Mucosa of descending colon (tissue), 1 donor: ENCODE data around the gene HELZ.

GRCh38 chr17:65903234-65903506 lies 288.8 kb downstream of the CEP112 start:
- PRO-cap = no peak

GRCh38 chr17:66021044-66021488 lies 170.9 kb downstream of the CEP112 start:
- PRO-cap = no peak

DNA sequence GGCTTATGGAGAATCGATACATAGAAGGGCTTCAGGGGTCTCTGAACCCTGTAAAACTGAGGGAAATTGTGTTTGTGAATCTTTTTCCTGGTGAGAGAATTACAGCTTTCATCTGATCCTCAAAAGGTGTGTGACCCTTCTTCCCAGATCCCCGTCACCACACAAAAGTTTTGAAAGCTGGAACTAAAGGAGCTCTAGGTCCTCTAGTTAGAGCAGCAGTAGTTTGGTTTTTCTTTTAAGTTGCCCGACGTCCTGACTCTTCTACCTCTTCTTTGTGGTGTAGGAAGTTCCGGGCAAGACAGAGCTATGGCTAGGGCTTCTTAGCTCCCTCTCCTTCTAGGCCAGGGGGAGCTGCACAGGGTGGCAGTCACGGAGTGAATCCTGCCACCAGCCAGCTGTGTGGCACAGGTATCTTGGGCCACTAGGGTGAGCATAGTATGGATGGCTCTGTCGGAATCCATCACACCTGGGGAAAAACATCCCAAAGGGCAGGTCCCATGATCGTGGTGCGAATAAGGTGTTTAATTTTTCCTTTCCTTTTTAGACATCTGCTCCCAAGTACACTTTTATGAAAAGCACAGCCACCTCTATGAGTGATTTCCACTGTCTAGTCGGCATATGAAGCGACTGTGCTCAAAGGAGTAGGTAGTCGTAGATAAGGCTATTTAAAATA lies 1.9 kb downstream of the PRKCA start:
- PRO-cap = bidirectional peak, plus-strand start at position 366 of the sequence, minus-strand start at position 335 of the sequence; bidirectional peak, plus-strand start at position 407 of the sequence, minus-strand start at position 383 of the sequence

DNA sequence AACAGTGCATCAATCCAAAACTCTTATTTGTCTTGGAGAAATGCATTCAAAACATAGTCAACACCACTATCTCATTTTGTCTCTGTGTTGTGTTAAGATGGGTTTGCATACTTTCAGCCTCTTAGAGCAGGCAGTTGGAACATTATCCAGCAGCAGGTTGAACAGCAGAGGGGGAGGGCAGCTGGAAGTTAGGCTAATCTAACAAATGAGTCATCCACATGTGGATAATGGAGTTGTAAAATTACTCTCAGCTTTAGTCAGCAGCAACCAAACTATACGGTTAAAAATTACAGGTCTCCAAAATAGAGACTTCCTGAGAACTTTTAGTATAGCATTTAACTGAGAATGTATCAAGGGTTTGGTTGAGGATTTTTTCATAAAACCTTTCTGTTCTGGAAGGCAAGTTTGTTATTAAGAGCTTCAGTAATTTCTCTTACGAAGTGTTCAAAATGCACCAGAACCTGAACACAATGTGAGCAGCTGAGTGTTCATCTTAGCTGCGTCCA lies 46.2 kb downstream of the PRKCA start:
- PRO-cap = no peak

DNA sequence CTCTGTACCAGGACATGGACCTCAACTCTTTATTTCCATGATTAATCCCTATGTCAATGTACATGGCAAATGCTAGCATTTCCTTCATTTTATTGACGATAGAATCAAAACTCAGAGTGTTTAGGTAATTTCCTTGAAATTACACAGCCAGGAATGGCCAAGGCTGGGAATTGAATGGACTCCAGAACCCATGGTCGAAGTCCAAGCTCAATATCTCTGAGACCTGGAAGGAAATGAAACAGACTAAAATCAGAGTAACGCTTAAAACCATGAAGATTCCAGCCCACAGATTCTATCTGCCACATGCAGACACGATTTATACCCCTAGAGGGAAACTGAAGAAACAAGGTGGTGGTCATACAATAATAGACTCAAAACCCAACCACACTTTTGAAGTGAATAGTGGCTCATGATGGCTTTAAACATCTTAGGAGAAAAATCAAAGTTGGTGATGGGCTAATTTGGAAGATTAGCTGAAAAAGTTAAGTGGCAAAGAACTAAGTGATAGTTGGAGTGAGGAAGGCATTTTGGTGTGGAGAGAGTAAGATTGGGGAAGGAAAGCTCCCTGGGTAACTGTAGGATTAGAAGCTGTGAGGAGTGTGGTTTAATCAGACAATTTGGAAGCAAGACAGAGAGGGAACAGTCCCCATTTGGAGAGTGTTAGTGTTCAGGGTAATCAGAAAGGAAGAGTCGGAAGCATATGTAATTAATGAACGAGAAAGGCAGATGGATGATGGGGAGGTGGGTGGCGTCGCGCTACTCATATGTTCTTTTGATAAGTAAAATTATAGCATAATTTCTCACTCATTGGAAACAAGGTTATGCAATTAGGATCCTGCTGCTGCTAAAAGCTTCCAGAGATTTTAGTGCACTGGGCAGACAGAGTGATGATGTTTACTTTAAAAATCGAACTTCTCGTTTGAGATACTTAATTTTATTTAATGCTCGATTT lies 95.9 kb downstream of the PRKCA start:
- PRO-cap = no peak

DNA sequence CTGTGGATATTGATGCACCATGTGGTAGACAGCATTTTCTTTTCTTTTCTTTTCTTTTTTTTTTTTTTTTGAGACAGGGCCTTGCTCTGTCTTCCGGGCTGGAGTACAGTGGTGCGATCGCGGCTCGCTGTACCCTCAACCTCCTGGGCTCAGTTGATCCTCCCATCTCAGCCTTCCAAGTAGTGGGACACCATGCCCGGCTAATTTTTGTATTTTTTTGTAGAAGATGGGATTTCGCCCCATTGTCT lies 96.6 kb downstream of the PRKCA start:
- PRO-cap = no peak

DNA sequence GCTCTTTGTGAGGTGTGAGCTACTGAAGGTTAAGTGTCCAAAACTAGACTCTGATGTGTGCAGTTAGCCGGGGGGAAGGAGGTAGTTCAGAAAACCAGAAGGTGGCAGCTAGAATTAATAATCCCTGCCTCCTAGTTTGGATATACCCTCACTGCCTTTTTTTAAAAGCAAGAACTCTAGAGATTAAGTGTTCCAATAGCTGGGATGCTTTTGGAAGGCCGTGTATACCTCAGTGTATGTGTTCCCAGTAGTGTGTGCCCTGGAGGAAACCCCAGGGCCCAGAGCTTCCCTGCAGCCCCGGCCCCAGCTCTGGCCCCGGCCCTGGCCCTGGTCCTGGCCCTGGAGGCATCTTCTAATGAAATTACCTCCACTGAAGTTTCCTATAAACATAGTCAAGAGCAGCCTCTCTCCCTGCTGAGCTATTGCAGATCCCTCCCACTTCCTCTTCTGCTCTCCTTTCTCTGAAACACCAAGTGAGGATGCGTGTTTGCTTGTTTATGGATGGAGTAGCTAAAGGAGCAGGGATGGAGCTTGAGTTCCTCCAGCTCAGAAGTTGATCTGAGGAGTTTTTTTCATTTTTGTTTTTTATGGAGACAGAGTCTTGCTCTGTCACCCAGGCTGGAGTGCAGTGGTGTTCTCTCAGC lies 130.7 kb downstream of the PRKCA start:
- PRO-cap = no peak

DNA sequence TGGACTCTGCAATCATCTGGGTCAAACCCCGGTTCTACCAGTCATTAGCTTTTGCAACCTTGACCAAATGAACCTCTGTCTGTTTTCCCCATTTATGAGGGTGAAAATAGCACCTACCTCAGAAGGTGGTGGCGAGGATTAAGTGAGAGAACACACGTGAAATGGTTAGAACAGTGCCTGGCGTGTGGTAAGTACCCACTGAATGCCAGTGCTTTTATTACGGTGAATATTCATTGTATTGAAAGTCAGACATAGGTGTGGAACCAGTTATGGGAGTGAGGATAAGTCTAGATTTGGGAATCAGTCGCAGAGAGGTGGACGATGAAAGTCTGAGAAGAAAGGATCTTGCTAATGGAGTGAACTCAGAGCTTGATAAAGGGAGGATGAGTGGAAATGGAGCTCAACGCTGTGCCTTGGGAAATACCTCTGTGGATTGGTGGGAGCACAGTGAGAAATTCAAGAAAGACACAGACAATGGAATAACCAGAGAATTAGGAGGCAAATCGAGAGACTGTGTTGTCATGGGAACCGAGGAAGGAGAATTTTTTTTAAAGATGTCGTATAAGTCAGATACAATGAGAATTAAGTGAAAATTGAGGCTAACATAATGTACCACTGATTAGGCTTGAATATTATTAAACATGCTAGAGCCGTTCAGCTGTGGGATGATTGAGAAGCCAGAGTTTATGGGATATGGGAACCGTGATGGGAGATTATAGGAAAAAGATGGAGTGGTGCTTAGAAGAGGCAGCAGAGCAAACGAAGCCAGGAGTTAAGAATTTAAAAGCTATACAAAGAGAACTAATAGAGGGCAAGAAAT lies 134.1 kb downstream of the PRKCA start:
- PRO-cap = no peak

- PRO-cap = no peak
These were observed 196.2 kb downstream of the PRKCA start for GRCh38 chr17:66498429-66499203.

- PRO-cap = unidirectional peak, plus-strand start at chr17:66509362
These were observed 206.7 kb downstream of the PRKCA start for GRCh38 chr17:66509156-66509468.

- PRO-cap = no peak
These were observed 256.1 kb upstream of the CACNG5 start for GRCh38 chr17:66578806-66579326.

DNA sequence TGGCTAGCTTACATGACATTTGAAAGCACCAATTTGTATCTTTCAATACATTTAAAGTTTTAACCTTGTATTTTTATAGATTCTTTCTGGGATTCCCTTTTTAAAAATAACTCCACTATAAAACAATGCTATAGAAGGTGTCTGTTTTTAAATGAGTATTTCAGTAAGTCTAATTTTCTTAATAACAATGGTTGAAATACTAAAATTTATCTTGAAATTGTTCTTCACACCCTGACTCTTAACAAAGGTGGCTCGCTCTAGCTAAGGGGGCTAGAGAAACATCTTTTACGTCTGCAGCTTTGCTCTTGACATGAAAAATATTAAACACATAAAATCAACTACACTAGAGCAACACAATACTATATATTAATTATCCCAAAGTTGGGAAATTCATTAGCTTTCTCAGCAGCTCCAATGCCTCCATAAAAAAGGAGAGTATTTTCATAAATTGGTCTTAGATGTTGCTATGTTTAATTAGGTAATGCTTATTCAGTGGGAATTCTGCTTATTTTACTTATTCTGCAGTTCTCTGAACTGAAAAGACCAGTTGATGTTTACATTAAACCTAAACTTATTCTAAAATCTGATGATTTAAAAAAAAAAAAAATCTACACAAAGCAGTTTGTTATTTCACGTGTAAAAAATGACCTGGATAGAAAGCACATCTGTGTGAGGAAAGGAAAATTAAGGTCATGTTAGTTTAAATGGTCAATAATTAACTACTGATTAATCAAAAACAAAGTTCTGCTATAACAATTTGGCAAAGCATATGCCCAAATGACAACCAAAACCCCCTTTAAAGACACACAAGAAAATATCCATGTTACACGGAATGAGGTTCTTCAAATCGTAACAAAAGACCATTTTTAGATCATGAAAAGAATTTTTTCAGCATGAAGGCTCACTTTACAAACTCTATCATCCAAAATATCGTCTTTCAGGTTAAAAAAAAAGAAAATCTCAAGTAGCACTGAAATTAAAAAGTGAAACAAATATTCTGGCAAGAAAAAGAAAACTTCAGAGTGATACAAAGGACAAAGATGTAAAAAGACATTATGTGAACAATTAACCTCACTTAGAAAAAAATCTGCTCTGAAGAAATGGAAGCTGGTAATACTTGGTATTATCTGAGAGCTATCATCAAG lies 30.3 kb downstream of the CACNG1 start:
- PRO-cap = no peak

GRCh38 chr17:67075913-67076988 lies 31.9 kb downstream of the CACNG1 start:
- PRO-cap = no peak

DNA sequence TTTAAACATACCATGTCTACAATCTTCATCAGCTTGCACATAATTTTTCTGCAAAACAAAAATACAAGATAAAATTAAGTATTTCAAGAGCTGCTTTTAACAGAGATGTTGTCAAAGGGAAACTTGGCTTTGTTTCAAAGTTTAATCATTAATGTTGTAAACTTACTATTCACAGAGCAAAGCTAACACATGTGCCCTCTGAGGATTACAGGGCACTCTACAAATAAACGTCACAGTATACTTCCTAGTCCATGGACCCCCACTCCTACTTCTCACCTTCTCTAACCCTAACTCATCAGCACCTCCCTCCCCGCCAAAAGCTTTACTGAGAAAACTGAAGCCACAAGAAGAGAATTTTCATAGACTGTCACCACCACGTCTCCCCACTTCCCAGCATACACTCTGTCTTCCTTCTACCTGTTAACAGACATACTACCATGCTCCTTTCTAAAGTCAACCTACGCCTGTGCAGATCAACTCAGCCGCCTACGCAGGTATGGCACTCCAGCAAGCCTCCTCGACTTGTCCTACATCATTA lies 29.0 kb downstream of the HELZ start:
- PRO-cap = no peak

DNA sequence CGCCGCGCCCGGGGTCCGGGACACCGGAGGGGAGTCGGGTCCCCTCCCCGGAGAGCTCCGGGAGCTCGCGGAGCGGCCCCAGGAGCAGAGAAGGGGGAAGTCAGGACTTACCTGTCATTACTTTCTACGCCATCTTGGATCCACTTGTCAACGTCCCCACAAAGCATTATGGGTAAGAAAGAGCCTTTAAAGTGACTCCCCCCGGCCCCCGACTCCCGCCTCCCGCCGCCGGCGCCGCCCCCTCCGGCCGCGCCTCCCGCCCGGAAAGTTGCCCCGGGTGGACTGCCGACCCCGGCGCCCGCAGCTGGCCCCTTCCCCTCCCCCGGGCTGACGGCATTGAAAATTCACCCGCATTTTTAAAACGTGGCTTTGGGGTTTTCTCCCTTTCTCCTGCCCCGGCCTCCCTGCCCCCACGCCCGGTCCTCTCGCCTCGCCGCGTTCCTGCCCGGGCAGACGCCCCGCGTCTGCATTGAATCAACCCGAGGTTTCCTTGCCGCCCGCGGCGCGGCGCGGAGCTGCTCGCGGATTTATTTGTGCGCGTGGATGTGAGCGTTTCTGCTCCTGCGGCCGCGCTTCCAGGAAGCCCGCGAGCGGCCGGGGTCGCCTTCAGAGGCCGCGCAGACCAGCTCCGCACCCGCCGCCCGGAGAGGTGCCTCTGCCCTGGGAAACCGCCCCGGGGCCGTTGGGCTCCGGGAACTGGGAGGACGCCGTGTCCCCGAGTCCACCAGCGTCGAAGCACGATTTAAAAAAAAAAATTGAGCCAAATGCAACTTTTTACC lies at the start of gene HELZ:
Gene HELZ (minus strand): TSS at position 160 of the 779 bp plus-strand sequence.
- PRO-cap = bidirectional peak, plus-strand start at position 265 of the sequence, minus-strand start at position 149 of the sequence

DNA sequence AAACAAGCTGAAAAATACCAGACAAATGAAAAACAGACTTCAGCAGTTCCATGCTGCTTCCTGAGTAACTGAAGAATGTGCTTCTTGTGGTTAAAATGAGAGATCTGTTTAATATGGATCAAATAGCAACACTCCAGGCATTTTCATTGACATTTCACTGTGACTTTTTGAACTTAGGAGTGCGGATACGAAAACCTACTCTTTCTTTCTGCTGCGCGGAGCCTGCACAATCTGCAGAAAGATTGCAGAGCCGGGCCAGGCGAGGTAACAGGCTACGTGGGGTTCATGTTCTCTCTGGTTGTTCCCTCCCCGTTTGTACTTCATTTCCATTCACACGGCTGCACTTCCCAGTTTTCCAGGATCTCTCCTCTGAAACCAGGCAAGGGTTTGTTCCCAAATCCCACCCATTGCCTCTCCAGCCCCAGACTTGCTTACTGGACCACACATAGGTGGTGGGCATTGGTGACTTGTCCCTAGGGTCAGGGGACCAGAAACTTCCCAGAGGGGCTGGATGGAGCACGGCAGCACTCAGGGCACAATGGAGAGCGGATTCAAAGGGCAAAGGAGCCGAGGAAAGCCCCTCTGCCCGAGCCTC lies 462 bp upstream of the PITPNC1 start:
- PRO-cap = no peak

DNA sequence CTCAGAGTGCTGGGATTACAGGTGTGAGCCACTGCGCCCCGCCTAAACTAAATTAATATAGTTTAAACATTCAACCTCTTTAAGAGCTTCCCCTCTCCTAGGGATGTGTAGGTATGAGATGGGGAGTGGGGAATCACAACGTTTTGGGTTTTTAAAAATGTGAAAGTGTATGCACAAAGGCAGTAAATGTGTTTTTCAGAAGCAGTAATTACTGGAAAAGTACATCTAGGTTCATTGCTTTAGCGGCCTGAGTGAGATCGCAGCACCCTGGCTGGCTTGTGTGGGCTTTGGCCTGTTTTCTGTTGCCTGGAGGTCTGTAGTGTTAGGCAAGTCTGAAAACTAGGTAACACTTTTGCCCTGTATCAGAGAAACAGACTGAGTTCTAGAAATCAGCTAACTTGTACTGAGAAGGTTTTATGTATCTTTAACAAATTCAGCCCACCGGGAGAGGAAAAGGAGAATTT lies 9.4 kb downstream of the PITPNC1 start:
- PRO-cap = no peak

GRCh38 chr17:67400140-67400668 lies 23.1 kb downstream of the PITPNC1 start:
- PRO-cap = unidirectional peak, plus-strand start at chr17:67400574

- PRO-cap = no peak
These were observed 71.9 kb downstream of the PITPNC1 start for GRCh38 chr17:67448919-67449516.

GRCh38 chr17:67535606-67536088 lies 158.6 kb downstream of the PITPNC1 start:
- PRO-cap = no peak